SUDHL5 (cell line): ENCODE measurements around a stretch of chr14.

DNA sequence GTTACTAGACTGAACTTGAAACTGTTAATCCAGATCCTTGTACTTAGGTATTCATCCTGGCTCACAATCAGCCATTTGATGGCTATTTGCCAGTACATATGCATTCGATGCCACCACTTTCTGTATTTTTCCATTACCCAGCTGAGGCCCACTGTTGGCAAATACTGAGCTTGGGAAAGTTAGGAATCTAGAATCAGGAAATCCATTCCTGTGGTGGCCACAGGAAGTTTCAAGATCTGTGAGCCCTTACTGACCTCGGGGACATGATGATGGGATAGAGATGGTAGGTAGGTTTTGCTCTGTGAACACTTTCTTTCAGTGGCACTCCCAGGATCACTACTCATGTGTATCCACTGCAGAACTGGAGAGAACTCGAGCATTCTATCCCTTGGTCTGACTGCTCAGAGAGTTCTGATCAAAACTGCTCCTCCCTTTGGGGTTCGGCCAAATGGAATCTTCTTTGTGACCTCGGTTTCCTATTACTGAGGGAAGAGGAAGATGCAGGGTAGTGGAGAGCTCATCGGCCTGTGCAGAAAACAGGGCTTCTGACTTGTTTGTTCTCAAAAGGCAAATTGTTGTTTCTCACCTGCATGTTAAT is 17.3 kb upstream of the AKAP6 start:
- PRO-cap, result no peak

DNA sequence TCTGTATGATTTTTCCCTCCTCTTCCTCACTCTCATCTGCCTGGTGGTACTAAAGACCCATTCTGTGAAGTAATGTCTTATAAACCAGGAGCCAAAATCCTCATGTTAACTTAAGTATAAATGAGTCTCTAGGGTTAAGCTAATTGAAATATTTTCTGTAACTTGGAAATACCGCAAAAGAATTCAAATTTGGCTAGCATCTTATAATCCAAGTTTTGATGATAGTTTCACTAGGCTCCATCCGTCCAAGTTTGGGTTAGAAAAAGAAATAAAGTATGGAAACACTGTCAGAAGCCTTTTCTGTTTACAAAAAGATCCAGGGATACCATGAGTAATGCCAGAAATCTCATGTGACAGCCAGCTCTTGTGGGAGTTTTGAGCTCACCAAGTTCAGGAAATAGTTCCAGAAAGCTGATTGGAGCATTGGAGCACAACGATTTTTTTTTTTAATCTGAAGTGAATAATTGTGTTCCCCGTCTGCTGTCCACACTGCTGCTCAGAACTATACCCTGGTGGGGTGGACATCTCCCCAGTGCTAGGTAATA is 229.7 kb upstream of the NPAS3 start:
- PRO-cap, result no peak

DNA sequence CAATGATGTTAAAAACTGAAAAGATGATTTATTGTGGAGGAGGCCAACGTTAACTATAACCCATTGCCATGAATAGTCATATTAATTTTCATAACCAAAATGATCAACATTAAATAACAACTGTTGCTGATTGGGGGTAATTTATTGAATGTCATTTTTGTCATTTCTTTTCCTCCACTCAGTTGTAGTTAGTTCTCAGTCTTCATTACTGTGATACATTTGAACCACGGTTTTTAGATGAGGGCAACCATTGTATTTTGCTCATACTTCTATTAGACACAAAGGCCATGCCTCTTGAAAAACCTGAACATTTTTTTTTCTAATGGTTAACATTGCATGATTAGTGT is 105.4 kb downstream of the NPAS3 start:
- PRO-cap, result no peak

DNA sequence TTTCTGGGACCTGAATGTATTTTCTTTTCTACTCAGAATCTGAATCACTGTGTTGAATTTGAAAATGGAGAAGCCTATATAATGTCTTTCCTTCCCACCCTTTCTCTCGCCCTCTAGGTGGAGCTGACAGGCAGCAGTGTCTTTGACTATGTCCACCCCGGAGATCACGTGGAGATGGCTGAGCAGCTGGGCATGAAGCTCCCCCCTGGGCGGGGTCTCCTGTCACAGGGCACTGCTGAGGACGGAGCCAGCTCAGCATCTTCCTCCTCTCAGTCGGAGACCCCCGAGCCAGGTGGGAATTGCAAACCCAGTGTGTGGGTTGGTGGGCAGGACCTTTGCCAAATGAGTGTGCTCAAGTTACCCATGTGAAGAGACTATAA is 274.8 kb downstream of the EGLN3 start:
- PRO-cap, result bidirectional peak, plus-strand start at position 222 of the sequence, minus-strand start at position 117 of the sequence

GRCh38 chr14:33932807-33933372 is 18.0 kb downstream of the EGLN3 start:
- PRO-cap, result no peak

GRCh38 chr14:34023750-34024285 is 72.9 kb upstream of the EGLN3 start:
- PRO-cap, result no peak

DNA sequence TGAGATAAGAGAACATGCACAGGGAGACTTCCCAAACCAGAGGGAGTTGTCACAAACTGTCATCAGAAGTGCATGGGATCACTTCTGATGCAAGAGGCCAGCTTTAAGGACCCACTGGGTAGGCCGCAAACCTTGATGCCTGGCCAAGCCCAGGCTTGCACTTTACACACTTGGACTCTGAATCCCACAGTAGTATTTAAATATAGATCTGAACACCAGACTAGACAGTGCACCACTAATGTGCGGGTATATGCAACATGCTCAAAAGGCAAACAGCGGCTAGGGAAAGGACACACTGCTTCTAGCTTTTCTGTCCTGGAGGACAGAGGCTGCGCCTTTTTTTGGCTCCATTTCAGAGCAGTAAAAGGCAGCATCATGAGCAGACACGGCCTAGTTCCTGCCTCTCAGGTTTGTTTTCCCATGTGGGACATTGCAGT is 84.3 kb upstream of the EGLN3 start:
- PRO-cap, result no peak

GRCh38 chr14:34063484-34064403 is 112.9 kb upstream of the EGLN3 start:
- PRO-cap, result no peak

DNA sequence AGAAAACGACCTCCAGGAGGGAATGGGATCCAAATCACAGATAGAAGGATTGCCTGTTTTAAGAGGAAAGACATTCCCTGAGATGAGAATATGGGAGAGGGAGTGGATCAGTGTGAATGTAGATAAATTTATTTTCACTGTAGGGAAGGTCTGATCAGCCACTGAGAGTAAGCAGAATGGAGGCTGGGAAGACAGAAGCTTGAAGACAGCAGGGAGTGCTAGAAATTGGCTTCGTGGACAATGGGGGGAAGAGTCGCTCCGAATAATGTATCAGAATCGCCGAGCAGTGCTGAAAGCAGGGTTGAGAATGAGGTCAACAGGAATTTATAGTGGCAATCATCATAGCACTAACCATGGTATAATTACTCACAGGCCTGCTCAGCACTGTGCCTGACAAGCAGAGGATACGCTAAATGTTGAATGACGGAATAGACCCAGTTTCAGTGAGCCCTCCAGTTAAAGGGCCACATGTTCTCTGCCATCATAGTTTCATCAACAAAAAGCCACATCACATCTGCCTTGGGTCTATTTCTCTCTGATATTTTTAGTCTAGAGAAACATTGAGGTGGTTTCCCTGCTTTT is 130.1 kb upstream of the EGLN3 start:
- PRO-cap, result no peak

- PRO-cap, result no peak
Observed at GRCh38 chr14:34332660-34333012, 129.4 kb downstream of the SPTSSA start.

DNA sequence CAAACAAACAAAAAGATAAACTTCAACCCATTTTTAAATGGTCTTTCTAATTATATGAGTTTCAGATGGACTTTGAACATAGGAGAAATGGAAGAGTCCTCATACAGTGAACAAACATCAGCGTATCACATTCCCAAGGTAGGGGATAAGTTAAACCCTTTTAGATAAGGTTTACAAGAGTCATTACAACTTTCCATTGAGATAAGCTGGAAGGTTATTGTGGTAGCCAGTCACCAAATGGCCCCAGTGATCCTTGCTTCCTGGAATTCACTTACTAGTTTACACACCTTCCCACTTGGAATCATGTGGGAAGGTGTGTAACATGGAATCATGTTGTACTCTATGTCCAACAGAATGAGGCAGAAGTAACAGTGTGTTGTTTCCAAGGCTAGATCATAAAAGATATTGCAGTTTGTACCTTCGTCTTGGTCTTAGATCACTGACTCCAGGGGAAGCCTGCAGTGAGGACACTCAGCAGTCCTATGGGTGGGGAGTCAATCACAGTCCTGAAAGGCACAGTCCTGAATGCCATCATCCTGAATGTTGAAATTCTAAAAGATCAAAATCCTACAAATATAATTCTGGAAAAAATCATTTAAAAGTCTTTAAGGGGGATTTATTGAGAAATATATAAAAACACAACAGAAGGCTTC is 33.6 kb downstream of the EAPP start:
- PRO-cap, result no peak

GRCh38 chr14:34554733-34555327 is 15.3 kb upstream of the EAPP start:
- PRO-cap, result no peak

DNA sequence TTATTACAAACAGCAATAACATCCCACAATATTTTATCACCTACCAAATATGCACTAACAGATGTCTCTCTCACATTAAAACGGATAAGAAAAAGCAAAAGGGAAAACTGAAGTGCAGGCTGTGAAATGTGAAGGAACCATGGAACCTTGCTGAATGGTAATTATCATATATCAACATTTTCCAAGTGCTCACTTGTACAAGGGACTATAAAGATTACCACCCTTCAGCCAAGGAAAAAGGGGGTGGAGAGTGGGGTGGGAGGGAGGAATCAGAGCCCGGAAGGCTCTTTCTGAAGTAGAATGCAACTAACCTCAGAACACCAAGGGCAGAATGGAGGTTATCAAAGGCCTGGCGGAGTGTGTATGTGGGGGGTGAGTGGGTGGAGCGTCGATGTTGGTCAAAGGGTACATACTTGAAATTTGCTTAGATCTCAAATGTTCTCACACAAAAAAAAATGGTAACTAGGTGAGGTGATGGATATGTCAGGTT is 1.2 kb downstream of the SNX6 start:
- PRO-cap, result no peak

- PRO-cap, result no peak
Observed at GRCh38 chr14:34687476-34688078, 26.8 kb downstream of the CFL2 start.

GRCh38 chr14:34800091-34800650 is 75.0 kb downstream of the BAZ1A start:
- PRO-cap, result no peak

- PRO-cap, result no peak
Observed at GRCh38 chr14:34857550-34858140, 17.5 kb downstream of the BAZ1A start.

DNA sequence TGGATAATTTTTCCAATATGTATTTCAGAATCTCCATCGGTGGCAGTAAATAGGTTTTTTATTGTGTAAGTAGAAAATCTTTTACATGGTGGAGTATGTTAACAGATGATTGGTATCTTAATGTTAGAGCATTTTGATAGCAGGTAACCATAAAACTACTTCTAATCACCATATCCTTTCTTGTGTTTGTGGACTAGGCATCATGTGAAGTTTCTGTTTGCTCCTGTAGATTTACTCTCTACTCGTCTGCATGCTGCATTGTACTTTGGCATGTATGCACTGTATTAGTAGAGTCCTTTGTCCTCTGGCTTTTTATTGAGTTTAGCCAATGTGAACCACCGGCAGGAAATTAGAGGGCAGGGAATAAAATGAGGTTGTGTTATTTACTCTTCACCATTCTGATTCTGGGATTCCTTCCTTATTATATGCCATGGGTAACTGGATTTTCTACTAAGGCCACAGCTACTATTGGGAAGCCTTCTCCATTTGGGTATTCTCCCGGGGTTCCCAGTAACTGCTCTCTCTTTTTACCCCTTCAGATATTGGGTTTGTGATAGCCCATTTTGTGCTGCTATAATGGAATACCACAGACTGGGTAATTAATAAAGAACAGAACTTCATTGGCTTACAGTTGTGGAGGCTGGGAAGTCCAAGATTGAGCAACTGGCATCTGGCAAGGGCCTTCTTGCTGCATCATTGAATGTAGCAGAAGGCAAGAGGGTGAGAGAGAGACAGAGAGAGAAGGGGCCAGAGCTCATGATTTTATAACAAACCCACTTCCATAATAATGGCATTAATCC is 22.3 kb downstream of the FAM177A1 start:
- PRO-cap, result no peak

DNA sequence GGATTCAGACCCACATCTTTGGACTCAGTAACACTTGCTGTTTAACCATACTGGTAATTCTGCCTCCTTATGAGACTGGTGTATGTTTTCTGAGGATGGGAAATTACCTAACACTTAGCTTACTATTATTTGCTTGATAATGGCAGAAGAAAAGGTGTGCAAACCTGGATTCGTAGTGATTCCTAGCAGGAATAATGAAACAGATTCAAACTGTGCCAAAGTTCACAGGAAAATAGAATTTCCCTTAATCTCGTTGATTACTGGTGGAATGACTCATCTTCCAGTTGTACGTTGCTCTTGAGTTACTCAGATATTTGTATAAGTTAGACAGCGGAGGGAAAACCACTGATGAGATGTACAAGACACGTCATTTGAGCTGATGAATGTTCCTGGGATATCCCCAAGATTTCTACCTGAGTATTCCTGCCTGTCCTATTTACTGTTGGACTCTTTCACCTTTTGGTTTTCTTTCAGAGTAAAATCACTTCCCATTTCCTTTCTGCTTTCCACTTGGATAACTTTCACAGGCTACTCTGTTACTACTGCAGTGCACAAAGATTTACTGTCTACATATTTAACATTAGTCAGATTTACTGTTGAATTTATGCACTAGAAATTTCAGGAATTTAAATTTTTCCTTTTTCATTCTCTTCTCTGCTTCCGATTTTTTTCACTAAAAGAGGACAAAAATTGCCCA is 37.6 kb downstream of the PRORP start:
- PRO-cap, result no peak

DNA sequence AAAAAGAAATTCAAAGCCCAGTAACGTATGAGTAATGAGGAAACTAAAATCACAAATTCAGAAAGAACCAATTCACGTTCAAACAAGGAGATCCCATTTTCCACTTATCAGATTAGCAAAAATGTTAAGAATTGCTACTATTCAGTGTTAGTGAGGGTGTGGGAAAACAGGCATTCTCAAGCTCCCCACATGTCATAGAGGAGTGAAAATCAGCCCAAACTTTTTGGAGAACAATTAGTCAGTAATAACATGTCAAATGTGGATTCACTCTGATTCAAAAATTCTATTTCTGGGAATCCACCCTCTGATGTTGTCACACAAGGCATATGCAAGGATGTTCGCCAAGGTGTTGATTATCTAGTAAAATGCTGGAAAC is 48.0 kb downstream of the NFKBIA start:
- PRO-cap, result no peak

DNA sequence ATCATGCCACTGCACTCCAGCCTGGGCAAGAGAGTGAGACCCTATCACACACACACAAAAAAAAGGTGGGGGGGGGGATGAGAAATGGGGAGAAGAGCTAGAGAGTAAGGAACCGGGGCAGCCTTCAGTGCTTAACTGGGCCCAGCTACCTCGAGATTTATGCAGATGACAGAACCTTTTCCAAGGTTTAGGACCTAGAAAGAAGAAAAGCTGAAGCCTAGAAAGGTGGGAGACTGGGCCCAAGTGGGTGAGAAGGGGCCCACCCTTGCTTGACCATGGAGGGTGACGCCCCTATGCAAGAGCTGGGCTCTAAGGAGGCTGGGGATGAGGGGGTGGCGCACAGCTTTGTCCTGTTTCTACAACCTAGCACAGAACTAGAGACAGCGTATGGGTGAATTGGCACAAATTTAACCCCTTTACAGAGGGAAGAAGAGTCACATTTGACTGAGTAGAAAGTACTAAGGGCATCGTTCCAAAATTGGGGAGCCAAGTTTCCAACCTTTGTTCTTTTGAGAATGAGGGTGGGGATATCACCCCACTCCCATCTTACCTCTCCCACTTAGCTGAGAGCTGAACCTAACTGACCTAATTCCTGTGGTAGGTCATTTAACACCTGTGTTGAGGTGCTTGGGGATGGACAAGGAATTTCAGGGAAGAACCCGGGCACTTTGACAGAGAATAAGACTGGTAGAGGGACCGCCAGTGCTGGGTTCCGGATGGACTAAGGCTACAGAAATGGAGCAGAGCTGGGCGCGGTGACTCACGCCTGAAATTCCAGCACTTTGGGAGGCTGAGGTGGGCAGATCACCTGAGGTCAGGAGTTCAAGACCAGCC is 5.4 kb downstream of the NFKBIA start:
- PRO-cap, result no peak